Foreskin keratinocyte (primary cell): ENCODE data around the genes ARIH1 and HCN4.

GRCh38 chr15:72229312-72229648 lies 1.7 kb downstream of the PKM start:
- RAMPAGE, total RNA = no peak

DNA sequence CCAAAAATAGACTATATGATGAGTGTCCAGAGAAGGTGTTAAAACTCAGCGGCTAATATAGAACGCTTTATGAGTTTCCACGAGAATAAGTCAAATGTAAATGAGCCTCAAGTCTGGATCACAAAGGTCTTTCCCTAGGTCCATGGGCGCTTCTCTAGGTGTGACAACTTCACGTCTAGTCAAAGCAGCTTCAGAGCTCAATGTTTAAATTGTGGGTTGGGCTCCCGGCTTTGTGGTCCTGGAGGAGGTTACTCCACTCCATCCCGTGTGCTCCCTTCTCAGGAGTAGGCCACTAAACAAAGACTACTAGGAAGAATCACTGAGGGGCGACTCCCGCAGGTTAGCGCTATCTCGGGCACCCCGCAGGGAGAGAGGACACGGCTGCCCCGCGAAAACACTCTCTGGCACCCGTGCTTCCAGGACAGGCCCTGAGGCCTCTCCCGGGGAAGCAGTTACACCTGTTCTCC lies 546 bp downstream of the PARP6 start:
- RAMPAGE, total RNA = no peak

DNA sequence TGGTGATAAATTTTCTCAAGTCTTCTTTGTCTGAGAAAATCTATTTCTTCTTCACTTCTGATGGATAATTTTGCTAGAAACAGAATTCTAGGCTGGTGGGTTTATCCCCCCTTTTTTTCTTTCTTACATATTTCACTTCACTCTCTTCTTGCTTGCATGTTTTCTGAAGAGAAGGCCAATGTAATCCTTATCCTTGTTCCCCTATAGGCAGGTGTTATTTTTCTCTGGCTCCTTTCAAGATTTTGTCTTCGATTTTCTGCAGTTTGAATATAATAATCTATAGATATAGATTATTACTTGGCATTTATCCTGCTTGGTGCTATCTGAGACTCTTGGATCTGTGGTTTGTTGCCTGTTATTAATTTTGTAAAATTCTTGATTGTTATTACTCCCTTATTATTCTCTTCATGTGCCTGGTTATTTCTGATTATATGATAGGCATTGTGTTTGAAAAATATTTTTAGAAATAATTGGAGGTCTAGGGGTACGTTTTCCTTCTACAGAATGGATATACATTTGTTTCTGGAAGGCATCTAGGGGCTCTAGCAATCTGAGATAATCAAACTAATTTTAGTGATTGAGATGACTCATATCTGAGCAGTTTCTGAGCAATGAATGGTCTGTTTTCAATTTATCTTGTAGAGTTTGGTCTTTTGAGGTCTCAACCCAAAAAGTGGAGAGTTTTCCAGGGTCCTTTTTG lies 14.8 kb upstream of the CELF6 start:
- RAMPAGE, total RNA = no peak

DNA sequence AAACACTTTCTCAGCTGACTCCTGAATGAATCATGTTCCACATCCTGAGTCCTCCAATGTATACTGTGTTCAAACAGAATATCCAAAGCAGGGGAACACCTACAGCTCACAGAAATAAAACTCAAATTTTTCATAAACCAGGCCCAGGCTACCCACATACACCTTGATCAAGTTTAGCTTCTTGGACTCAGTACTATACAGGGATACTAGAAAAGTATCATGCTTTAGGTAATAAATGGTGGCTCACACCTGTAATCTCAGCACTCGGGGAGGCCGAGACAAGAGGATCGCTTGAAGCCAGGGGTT lies 5.7 kb downstream of the HEXA start:
- RAMPAGE, total RNA = no peak

GRCh38 chr15:72473330-72474427 lies at the start of gene ARIH1:
Gene ARIH1, plus strand, starts transcription at chr15:72474330.
- RAMPAGE, total RNA = no peak

GRCh38 chr15:72474428-72475092 lies 430 bp downstream of the ARIH1 start:
- RAMPAGE, total RNA = no peak

- RAMPAGE, total RNA = no peak
Measured at GRCh38 chr15:72485769-72486135, 11.6 kb downstream of the ARIH1 start.

DNA sequence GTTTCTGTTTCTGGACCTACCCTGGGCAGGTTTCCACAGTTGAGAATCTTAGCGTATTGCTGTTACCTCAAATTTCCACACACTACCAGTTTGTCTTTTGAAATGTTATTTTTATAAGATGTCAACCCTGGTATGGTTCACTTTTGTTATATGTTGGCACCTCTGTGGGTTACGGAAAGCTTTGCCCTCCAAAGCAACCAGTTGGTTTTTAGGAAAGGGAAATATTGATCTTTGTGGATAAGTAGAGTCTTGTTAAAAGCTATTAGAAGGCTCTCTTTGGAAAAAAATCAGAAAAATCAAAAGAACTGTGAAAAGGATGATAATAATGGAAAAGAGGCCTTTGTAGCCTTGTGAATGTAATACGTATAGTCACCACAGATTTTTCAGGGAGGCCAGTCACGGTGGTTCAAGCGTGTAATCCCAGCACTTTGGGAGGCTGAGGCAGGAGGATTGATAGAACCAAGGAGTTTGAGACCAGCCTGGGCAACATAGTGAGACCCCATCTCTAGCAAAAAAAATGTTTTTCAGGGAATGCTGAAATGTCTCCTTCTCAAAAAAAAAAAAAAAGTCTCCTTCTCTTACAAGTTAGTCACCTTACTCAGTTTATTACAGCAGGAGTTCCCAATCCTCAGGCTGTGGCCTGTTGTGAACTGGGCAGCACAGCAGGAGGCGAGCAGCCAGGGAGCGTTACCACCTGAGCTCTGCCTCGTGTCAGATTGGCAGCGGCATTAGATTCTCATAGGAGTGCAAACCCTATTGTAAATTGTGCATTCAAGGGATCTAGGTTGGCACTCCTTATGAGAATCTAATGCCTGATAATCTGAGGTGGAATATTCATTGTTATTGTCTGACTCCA lies 15.8 kb downstream of the ARIH1 start:
- RAMPAGE, total RNA = no peak

DNA sequence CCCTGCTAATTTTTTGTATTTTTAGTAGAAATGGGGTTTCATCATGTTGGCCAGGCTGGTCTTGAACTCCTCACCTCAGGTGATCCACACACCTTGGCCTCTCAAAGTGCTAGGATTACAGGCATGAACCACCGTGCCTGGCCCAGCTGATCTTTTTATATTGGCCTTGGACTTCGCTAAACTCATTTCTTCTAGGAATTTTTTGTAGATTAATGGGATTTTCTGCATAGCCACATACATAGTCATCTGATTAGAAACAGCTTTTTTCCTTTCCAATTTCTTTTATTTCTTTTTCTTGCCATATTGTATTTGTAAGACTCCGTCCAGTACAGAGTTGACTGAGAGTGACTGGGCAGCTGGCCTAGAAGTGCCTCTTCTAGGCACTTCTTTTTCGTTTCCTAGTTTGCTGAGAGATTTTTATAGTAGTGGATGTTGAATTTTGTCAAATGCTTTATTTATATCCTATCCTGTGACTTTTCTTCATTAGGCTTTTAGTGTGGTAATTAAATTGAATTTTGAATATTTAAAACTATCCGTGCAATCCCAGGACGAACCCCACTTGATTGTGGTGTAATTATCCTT lies 37.4 kb downstream of the ARIH1 start:
- RAMPAGE, total RNA = no peak

- RAMPAGE, total RNA = no peak
Measured at GRCh38 chr15:72540558-72541307, 66.6 kb downstream of the ARIH1 start.

- RAMPAGE, total RNA = no peak
Measured at GRCh38 chr15:72751313-72752093, 32.1 kb downstream of the ADPGK start.

DNA sequence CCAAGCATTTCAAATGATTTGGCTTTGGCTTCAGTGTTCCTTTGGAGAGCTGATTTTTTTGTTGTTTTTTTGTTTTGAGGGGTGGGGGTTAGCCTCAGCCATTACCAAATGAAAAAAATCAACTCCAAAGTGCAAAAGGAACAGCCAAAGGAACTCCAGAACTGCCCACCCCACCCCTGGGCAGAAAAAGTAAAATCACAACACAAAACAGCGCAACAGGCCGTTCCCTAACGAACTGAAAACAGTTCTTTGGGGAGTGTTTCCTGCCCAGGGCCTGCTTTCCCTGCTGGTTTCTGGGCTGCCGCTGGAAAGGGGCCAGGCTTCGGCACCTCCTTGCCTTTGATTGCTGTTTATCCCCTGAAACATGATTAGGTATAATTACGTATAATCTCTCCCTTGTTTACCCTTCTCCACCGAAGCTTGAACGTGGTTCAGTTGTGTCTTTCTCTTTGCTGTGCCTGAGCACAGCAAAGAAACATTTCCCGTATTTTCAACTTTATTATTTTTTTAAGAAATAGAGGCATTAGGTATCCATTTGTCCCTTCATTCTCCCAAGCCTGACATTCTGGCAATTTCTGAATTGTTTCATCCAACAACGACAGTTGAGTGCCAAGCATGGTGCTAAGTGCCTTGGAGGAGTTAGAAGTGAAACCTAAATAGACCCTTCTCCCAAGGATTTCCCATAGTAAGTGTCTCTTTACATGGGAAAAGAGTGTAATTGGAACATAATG lies 57.4 kb upstream of the NEO1 start:
- RAMPAGE, total RNA = no peak

GRCh38 chr15:73053595-73054056 lies 1.4 kb downstream of the NEO1 start:
- RAMPAGE, total RNA = no peak

DNA sequence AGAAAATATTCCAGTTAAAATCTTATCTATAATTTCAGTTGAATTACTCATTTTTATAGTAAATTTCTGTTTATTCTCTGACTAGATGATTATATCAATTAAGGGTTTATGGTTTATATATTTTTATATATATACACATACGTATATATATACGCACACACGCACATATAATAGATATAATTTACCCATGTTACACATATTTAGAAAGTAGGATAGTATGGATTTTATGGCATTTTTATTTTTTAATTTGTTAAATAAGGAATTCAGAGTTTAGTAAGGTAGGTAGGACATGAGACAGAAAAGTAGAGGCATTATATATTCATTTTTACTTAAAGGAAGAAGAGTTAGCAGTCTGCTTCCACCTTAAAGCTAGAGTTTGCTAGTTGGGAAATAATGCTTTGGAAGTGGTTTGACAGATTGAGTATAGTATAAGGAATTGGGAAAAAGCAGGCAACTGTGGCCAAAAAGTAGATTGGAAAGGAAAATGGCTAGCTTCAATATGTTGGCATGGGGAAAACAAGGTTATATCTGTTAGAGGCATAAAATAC lies 17.3 kb downstream of the NEO1 start:
- RAMPAGE, total RNA = no peak

- RAMPAGE, total RNA = no peak
Measured at GRCh38 chr15:73368184-73369139, at the start of gene HCN4. Gene HCN4, minus strand, starts transcription at chr15:73368958.

DNA sequence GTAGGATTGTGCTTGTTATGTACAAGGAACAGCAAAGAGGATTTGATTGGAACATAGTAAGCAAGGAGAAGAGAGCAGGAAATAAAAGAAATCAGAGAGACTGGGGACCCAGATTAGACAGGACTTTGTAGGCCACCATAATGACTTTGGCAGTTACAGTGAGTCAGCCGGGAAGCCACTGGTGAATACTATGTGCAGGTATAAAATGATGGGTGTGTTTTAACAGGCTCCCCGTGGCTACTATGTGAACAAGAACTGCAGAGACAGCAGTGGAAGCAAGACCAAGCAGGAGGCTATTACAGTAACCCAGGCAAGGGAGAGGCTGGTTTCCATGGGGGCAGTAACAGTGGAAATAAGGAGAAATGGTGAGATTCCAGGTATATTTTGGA lies 55.2 kb downstream of the NPTN start:
- RAMPAGE, total RNA = no peak

DNA sequence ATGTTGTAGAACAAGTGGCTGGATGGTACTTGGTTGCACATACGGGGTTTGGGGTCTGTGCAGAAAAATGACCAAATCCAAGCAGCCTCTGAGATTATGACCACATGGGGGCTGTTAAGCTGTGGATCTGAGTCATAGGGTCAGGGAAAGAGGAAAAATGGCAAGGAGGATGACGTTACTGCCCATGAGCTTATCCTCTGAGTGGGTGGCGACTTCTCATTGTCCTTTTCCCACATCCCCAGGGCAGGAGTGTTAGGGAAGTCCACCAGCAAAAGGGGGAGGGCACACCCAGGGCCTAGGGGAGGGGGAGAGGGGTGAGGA lies 2.5 kb downstream of the CD276 start:
- RAMPAGE, total RNA = no peak

GRCh38 chr15:73885309-73885665 lies 11.9 kb downstream of the TBC1D21 start:
- RAMPAGE, total RNA = no peak

DNA sequence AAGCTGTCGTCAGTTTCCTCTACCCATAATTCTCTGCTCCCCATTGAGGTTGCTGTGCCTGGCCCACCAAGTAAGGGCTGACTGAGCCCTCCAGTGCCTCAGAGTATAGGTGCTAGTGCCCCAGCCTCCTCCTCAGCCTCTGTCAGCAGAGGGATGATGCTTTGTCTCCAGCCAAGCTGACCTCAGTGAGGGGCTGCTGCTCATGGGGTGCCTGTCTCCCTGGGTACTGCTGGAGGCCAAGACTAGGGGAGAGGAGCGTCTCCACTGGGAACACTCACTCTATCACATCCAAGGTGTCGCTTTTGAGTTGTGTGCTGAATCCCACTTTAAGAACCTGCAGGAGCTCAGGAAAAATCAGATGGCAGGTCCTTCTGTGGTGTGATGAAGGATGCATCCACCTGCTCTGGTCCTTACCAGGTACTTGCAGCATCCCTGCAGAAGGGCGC lies 3.0 kb downstream of the LOXL1 start:
- RAMPAGE, total RNA = no peak

GRCh38 chr15:73981690-73982026 lies 10.4 kb downstream of the STOML1 start:
- RAMPAGE, total RNA = no peak